Colon Carcinoma Metastatic in the Lung (tissue), 2 donors: Measurements from ENCODE around the genes LCN8, PTGDS, UAP1L1 and DPP7.

DNA sequence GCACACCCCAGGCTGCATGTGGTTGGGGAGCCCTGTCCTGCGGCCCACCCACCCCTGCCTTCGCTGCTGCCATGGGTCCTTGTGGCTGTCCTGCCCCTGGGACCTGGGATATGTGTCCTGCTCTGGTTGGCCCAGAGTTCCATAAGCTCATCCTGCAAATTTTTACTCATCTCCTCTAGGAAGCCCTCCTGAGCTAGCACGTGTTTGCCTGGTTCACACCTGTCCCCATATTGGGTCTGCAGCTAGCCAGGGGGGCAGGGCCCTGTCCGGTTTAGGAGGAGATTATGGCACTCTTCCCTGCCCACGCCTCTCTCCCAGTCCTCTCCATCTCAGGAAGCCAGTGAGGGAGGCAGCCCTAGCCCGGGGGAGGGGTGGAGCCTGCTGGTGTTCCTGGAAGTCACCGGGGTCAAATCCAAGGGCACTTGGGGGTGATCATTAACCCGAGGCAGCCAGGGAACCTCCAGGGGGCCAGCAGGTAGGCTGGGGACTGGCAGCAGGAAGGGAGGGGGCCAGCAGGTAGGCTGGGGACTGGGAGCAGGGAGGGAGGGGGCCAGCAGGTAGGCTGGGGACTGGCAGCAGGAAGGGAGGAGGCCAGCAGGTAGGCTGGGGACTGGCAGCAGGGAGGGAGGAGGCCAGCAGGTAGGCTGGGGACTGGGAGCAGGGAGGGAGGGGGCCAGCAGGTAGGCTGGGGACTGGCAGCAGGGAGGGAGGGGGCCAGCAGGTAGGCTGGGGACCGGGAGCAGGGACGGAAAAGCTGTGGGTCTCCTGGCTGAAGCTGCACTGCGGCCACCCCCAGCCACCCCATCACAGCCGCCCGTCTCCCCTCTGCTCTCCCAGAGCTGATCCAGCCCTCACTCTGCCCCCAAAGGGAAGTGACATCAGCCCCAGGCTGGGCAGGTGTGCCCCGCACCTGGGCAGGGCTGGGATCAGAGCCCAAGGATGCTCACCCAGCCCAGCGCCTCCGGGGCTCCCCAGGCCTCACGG is 12.1 kb downstream of the AGPAT2 start:
- PRO-cap, 2 experiments, result peak in 2 of 2 experiments; most common plus-strand start position 452 of the sequence (in 1); most common minus-strand start position 326 of the sequence (in 1)

DNA sequence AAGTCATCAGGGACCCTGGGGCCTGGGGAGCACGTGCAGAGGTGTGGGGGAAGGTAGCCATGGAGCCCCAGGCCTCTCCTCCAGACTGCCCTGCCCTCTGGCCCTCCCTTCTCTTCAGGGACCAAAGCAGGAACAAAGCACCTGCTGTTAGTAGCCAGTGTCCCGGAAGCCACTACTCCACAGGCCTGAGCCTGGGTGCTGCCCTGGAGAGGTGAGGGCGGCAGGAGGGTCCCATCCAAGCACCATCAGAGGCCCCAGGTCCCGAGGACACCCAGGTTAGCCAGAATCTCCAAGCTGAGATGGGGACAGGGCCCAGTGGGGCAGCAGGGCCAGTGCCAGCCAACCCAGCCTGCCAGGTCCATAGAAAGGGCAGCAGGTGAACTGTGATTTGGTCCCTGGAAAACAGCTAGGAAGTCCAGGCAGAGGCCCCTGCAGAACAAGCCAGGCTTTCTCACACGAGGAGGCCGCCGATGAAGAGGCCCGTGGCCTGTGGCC is 2.2 kb downstream of the AGPAT2 start:
- PRO-cap, 2 experiments, result no peak in any of the 2 experiments

GRCh38 chr9:136685684-136686515 is 1.4 kb downstream of the AGPAT2 start:
- PRO-cap, 2 experiments, result no peak in any of the 2 experiments

GRCh38 chr9:136687871-136688352 is 655 bp upstream of the AGPAT2 start:
- PRO-cap, 2 experiments, result no peak in any of the 2 experiments

DNA sequence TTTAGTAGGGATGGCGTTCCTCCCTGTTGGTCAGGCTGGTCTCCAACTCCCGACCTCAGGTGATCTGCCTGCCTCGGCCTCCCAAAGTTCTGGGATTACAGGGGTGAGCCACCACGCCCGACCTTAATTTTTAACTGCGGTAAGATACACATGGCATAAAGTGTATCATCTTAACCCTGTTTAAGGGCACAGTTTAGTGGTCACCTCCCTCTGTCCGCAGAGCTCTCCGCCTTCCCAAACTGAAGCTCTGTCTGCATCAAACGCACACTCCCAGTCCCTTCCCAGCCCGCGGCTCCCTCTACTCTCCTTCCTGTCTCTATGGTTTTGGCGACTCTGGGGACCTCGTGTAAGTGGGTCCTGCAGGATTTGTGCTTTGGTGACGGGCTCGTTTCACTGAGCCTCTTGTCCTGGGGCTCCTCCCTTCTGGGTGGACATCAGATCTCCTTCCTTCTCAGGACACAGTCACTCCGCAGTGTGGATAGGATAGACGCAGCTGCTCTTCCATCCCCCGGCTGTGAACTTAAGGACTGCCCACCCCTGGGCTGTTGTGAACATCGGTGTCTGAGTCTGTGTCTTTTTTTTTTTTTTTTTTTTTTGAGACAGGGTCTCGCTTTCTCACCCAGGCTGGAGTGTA is 3.4 kb downstream of the DIPK1B start:
- PRO-cap, 2 experiments, result no peak in any of the 2 experiments

- PRO-cap, 2 experiments, result no peak in any of the 2 experiments
Observed at GRCh38 chr9:136757858-136758680, at the start of gene LCN8. TSS of gene LCN8 (minus strand) at chr9:136758243.

GRCh38 chr9:136784859-136785544 is 6.1 kb upstream of the TMEM141 start:
- PRO-cap, 2 experiments, result no peak in any of the 2 experiments

DNA sequence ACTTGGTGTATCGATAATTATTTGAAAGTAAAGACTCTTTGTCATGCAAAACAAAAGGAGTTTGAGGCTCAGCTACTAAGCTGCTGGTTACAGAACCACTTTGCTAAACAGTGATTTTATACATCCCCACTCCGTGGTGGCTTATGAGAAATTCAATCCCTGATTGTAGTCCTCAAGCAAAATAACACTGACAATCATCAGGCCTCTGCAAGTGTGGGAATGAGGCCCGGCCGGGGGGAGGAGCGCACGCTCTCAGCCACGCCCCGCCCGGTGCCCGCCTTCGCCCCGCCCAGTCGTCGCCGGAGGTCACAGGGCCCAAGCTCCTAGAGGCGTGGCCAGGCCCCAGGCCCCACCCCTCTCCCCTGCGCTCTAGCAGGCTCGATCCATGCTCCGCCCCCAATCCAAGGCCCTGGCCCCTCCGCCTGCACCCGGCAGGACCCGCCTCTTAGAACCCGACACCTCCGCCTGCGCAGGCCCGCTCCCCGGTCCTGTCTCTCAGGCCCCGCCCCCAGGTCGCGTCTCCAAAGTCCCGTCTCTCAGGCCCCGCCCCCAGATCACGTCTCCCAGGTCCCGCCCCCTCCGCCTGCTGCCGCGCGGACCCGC is 471 bp upstream of the TMEM141 start:
- PRO-cap, 2 experiments, result peak in 2 of 2 experiments; most common minus-strand start position 213 of the sequence (in 1)

GRCh38 chr9:136805936-136806963 is 1.5 kb upstream of the RABL6 start:
- PRO-cap, 2 experiments, result no peak in any of the 2 experiments

DNA sequence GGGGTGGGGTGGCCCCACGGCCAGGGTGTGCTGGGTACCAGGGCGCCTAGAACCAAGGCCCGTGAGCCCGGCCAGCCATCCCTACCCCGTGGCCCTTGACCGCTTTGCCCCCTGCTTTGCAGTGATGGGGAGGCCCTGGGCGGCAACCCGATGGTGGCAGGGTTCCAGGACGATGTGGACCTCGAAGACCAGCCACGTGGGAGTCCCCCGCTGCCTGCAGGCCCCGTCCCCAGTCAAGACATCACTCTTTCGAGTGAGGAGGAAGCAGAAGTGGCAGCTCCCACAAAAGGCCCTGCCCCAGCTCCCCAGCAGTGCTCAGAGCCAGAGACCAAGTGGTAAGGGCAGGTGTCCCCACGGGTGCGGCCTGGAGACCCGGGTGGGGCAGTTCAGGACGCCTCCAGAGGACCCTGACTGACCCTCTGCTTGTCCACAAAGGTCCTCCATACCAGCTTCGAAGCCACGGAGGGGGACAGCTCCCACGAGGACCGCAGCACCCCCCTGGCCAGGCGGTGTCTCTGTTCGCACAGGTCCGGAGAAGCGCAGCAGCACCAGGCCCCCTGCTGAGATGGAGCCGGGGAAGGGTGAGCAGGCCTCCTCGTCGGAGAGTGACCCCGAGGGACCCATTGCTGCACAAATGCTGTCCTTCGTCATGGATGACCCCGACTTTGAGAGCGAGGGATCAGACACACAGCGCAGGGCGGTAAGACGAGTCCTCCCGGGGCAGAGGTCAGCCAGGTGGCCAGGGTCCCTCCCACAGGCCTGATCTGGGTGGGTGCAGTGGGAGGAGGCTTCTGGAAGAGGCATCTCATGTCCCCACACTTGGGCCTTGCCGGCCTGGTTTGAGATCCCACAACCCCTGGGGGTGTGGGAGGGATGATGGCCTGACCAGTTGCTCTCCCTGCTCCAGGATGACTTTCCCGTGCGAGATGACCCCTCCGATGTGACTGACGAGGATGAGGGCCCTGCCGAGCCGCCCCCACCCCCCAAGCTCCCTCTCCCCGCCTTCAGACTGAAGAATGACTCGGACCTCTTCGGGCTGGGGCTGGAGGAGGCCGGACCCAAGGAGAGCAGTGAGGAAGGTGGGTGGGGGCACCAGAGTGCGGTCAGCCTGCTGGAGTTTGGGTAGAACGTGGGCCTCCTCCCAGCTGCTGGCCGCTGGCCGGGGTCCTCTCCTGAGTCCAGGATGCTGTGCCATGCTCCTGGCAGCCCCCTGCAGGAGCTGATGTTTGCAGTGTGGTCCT is 3.1 kb upstream of the AJM1 start:
- PRO-cap, 2 experiments, result no peak in any of the 2 experiments

DNA sequence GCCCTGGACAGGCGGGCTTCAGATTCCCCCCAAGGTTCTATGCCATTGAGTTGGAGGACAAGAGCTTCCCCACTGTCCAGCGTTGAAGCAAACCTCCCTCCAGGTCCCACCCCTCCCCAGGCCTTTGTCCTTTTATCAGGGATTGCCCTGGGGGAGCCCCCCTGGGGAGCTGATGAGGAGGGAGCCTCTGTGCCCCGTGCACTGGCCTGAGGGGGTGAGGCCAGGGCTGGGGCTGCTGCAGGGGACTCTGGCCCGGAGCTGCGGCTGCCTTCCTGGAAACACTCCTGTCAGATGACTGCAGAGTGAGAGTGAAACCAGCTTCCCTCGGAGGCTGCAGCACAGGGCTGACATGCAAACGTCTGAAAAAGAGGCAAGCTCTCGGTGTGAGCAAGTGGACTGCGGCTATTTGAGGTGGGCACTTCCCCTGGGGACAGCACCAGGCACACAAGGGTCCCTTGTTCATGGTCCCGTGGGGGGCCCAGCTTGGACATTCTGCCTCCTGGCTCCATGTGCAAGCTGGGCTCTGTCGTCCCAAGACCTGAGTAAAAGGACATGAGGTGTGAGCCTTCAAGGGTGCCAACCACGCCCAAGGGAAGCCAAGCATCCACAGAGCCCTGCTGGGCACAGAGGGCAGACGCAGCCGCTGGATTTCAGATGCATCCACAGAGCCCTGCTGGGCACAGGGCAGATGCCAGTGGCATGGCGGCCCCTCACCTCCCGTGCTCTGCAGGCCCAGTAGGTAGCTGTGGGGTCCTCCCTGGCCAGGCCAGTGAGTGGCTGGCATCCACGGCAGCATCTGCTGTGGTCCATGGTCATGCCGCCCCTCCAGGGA is 4.5 kb upstream of the TRAF2 start:
- PRO-cap, 2 experiments, result peak in 2 of 2 experiments; most common plus-strand start position 290 of the sequence (in 2); most common minus-strand start position 286 of the sequence (in 1)

- PRO-cap, 2 experiments, result no peak in any of the 2 experiments
Observed at GRCh38 chr9:136939729-136940950, 4.4 kb downstream of the FBXW5 start.

DNA sequence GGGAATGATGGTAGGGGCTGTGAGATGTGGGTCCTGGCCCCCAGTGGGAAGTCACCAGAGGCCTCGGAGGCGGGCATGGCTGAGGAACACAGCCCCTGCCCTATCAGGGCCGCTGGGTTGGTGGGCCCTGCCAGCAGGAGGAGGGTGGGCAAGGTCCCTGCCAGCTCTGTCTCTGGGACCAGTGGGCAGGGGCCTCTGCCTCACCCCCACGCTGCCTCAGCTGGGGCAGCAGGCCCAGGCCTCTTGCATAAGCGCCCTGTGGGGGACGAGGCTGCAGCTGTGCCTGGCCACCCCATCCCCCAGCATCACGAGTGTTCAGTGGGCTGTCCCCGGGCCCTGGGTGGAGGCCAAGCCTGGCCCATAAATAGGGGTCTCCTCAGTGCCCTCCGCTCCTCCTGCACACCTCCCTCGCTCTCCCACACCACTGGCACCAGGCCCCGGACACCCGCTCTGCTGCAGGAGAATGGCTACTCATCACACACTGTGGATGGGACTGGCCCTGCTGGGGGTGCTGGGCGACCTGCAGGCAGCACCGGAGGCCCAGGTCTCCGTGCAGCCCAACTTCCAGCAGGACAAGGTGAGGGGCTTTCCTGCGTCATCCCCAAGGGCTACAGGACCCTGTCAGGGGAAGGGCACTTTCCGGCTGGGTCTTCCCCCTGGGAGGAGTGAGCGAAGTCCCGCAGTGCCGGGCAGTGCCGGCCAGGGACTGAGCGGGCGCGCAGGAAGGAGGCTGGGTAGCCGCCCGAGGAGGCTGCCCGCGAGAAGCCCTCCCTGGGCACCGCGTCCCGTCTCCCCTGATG is at the start of gene PTGDS:
Gene PTGDS, plus strand, starts transcription at position 389 of the 800 bp plus-strand sequence.
- PRO-cap, 2 experiments, result no peak in any of the 2 experiments

- PRO-cap, 2 experiments, result no peak in any of the 2 experiments
Observed at GRCh38 chr9:137046355-137046953, 477 bp upstream of the NPDC1 start.

DNA sequence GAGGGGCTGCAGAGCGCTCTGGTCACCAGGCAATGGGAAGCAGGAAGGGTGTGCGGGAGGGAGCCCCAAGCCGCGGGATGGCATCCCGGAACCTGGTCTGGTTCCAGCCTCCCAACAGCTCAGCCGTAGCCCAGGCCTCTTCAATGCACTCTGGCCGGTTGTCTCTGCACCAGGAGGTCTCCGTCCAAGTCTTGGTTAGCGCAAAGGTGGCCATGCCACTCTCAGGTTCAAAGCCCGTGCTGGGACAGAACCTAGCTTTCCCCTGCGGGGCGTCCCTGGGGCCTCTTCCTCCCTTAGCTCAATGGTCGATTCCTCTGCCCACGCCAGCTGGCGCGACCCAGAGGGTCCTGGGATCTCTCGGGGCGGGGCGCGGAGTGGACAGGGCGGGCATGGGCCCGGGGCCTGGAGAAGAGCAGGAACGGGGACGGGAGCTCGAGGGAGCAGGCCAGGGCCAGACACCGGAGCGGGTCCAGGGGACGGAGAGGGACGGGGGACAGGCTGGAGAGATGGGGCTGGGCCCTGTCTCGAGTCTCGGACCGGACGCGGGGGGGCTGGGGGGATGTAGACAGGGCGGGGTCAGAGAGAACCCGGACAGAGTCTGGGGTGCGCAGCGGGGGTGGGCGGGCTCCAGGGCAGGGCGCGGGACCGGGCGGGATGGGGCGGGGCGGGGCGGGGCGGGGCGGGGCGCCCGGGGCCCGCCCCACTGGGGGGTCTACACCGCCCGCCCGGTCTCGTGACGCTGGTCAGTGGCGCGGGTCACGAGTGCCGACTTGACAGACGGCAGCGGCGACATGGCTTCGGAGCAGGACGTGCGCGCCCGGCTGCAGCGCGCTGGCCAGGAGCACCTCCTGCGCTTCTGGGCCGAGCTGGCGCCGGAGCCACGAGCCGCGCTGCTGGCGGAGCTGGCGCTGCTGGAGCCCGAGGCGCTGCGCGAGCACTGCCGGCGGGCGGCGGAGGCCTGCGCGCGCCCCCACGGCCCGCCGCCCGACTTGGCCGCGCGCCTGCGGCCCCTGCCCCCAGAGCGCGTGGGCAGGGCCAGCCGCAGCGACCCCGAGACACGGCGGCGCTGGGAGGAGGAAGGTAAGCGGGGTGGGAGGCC is at the start of gene UAP1L1:
Gene UAP1L1, plus strand, starts transcription at position 776 of the 1,099 bp plus-strand sequence.
- PRO-cap, 2 experiments, result peak in 2 of 2 experiments; most common plus-strand start position 776 of the sequence (in 1); most common minus-strand start position 533 of the sequence (in 2)

GRCh38 chr9:137113735-137114891 is at the start of gene DPP7:
TSS of gene DPP7 (minus strand) at chr9:137114733.
- PRO-cap, 2 experiments, result peak in 2 of 2 experiments; most common plus-strand start chr9:137114792 (in 2); most common minus-strand start chr9:137114736 (in 1)

GRCh38 chr9:137161735-137162869 is 7.7 kb downstream of the LRRC26 start:
- PRO-cap, 2 experiments, result no peak in any of the 2 experiments

GRCh38 chr9:137197828-137198202 is 2.7 kb downstream of the TPRN start:
- PRO-cap, 2 experiments, result peak in 2 of 2 experiments; most common minus-strand start chr9:137198096 (in 1)

DNA sequence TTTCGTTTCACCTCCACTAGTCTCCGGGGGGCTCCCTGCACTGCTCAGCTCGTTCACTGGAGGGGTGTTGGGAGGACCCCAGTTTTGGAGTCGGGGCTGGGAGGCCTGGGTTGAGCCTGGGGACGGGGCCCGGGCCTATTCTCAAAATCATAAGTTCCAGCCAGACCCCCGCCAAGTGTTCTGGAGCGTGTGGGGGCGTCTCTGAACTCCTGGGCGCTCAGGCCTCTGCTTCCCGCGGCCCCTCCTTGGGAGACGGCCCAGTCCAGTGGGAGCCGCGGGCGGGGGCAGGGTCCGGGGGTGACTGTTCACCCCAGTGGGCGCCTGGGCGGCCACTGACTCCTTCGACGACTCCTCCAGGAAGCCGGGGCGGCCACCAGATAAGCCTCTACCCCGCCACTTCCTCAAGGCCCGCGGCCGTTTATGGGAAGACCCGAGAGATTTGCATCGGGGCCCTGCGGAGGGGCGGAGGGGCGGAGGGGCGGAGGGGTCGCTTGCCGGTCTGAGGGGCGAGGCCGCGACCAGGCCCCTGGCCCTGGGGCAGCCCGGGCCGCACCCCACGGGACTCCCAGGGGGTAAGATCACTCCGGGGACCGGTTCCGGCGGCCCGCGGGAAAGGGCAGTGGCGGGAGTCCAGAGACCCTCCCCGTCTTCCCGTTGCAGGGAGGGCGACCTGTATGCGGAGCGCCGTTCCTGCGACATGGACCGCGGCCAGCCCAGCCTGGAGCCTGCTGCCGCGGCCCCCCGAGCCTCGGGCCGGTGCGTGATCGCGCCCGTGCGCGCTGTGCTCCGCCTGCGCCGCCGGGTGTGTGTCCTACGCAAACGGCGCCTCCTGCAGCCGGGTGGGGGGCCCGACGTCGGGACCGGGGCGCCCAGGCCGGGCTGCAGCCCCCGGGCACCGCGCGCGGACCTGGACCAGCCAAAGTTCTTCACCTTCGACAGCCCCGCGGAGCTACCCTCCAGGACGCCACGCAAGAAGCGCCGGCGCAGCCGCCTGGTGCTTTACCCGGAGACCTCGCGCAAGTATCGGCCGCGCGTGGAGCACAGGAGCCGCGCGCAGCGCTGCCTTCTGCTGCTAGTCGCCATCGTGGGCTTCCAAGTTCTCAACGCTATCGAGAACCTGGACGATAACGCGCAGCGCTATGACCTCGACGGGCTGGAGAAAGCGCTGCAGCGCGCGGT is 856 bp downstream of the TOR4A start:
- PRO-cap, 2 experiments, result peak in 2 of 2 experiments; most common minus-strand start position 353 of the sequence (in 1)

DNA sequence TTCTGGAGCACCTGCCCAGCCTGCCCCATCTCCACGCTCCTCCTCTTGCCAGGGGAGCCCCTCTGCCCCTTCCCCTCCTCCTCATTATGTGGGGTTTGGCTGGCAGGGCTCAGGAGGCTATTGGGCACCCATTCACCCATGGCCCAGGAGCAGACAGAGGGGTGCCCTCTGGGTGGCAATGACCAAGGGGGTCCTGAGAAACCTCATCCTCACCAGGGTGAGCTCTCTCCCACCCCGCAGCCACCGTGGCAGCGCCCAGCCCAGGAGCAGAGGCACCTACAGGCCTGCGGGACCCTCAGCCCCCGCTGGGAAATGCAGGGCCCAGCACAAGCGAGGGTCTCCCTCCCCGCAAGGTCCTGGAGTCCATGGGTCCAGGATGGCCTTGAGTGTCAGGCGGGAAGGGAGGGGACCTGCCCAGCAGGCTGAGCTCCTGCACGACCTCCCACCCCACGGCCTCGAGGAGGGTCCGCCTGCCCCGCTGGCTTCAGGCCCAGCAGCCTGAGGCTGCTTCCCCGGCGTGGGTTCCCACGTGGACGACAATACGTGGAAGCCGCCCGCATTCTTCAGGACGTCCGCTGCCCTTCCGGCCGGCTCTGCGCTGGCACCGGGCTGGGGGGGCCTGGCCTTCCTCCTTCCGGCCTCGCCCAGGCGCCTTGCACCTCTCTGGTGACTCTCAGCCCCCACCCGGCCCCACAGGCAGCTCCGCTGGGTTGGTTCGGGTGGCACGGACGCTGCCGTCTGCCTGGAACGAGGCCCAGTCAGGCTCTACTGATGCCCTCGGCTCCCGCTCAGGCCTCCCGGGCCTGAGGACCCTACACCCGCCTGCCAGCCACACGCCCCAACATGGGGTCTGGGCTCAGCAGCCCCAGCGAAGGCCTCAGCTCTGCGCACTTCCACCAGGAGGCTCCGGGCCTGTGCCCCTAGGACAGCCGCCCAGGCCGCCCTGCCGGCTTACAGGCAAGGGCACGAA is 51.6 kb upstream of the NRARP start:
- PRO-cap, 2 experiments, result no peak in any of the 2 experiments